Fibroblast of villous mesenchyme (primary cell): ENCODE results near the genes FBLL1, INSYN2B, TLX3 and SMIM23.

DNA sequence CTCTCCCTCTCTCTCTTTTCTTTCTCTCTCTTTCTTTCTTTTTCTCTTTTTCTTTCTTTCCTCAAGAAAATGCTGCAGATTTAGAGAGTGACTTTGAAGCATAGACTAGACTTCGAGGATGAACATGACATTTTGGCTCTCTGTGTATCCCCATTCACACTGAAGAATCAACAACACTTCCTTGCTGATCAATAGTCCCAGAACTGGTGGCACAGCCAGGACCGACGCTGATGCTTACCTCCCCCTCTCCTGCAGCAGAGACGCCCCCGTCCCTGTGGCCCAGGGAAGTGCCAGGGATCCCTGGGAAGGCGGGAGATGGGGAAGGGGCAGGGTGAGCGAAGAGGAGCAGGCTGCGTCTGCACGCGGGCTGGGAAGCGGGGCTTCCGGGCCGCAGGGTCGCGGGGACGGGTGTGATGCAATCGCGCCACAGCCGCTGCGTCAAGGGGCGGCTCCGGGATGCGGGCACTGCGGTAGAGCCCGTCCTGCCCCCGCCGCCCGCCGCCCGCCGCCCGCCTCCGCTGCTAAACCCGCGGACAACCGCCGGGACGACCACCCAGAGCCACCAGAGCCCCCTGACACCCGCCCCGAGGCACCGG is at the start of gene FBLL1:
Gene FBLL1, plus strand, starts transcription at position 427 of the 596 bp plus-strand sequence.
- CAGE, long polyA plus RNA, result no peak

- CAGE, long polyA plus RNA, result no peak
Measured at GRCh38 chr5:169013779-169014332, 287.1 kb downstream of the SLIT3 start.

DNA sequence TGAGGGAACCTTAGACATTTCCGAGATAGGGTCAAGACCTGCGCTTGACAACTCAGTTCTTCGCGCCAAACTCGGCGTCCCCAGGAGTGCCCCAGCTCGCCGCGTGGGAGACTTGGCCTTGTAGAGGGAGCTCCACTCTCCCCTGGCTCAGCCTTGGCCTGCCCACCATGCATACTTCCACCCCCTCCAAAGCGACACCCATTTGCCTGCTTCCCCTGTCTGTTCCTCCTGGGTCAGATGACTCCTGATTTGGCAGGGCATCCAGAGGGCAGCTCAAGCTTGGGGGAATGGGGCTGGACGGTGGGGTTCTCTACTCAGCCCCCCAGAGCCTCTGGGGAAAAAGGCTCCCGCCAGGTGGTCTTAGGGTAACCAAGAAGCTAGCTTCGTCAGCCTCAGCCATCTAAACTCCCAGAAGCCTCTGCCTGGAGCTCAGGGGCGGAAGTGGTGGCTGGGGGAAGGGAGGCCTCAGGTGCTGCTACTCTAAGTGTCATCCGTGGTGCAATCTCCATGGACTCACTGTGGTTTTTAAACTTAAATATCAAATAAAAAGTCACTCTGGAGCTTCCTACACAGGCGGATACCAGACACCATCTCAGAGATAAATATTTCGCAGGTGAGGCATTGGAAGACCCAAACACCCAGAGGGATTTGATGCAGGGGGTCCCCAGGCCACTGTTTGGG is 660 bp downstream of the DOCK2 start:
- CAGE, long polyA plus RNA, result no peak

GRCh38 chr5:169980287-169980630 is at the start of gene INSYN2B:
Gene INSYN2B, minus strand, starts transcription at chr5:169980495.
- CAGE, long polyA plus RNA, result no peak

GRCh38 chr5:170246323-170247240 is 13.8 kb downstream of the C5orf58 start:
- CAGE, long polyA plus RNA, result no peak

- CAGE, long polyA plus RNA, result no peak
Measured at GRCh38 chr5:170249584-170250197, 16.9 kb downstream of the C5orf58 start.

GRCh38 chr5:170259896-170260386 is 27.2 kb downstream of the C5orf58 start:
- CAGE, long polyA plus RNA, result no peak

DNA sequence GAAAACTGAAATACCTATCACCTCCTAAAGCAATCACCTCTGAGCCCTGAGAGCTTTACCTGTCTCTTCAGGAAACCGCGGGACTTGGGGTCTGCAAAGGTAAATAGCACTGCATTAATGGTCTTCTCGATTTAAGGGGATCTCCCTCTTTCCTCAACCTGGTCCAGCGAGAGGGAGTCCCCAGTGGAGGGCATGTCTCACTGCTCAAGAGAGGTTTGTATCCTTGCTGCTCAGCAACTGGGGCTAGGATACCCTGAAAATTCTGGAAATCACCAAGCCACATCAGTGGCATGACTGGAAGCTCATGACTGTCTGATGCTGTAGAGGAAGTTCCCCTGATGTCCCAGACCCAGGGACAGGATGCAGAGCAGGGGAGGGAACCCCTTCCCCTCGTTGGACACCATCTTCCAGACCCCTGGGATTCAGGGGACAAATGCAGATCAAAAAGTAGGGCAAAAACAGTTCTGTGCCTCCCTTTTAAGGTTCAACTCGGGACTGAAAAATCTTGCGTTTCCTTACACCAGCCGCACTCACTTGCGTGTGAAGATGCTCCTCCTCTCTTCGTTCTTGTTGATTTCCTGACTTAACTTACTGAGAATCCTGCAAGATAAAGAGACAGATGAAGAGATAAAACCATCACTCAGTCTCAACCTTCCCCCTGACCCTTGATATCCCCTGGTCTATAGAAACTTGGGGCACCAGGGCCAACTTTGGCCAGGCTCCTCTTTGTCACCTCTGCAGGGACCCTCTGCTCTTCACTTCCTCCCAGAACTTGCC is 22.1 kb downstream of the LCP2 start:
- CAGE, long polyA plus RNA, result no peak

DNA sequence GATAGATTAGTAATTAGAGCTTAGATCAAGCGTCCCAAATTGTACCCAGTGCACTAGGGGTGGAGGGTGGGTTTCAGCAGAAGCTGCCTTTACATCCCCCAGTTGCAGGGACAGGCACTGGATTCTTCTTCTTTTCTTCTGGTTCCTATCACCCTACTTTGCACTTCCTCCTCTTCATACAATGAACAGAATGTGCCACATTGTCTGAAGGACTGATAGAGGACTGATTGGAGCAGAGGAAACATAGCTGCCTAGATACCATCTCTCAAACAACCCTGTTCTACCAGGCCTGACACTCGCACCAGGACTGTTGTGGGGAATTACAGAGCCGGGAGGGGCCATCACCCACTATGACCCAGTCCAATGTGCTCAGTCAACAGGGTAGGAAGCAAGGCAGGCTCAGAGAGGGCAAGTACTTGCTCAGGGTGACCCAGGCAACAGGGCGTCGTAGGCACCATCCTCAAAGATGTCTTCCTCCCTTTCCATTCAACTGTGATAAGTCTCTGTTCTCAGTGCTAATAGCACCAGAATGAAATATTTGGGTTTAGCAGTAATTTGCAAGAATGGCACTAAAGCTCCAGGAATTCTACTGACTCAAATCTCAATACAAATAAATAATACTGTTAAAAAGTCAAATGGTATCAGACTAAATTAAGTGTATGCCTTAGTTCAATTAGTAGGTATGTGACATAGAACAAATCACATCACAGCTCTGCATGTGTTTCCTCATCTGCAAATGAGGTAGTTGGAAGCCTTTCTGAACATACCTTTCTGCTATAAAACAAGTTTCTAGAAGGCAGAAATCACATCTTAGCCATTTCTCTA is 6.0 kb downstream of the LCP2 start:
- CAGE, long polyA plus RNA, result no peak

GRCh38 chr5:170404397-170404820 is 15.2 kb upstream of the KCNMB1 start:
- CAGE, long polyA plus RNA, result no peak

GRCh38 chr5:170552519-170553094 is 48.8 kb downstream of the KCNIP1 start:
- CAGE, long polyA plus RNA, result no peak

DNA sequence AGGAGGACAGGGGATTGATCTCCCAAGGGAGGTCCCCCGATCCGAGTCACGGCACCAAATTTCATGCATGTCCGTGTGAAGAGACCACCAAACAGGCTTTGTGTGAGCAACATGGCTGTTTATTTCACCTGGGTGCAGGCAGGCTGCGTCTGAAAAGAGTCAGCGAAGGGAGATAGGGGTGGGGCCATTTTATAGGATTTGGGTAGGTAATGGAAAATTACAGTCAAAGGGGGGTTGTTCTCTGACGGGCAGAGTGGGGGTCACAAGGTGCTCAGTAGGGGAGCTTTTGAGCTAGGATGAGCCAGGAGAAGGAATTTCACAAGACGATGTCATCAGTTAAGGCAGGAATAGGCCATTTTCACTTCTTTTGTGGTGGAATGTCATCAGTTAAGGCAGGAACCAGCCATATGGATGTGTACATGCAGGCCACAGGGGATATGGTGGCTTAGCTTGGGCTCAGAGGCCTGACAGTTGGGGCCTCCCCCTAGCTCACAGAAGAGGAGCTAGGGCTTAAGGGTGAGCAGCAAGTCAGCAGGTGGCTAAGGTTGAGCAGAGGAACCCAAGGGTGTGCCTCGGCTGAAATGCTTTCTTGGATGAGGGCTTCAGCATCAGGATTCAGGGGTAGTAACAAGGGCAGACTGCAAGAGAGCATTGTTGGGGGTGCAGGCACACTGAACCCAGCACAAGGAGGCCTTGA is 16.0 kb upstream of the GABRP start:
- CAGE, long polyA plus RNA, result no peak

DNA sequence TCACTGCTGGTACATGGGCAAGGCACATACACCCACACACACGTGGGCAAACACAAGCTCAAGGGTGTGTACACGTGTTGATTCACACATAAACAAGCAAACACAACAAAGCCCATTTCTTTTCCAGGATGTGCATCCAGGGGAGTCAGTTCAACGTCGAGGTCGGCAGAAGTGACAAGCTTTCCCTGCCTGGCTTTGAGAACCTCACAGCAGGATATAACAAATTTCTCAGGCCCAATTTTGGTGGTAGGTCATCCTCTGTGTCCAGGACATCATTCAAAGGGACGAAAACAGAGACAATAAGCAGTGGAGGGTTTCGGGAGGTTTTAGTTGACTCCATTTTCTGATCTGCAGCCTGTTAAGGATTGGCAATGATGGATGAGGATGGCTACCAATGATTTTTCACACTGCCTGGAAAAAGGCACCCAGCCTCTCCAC is 5.5 kb downstream of the GABRP start:
- CAGE, long polyA plus RNA, result no peak

DNA sequence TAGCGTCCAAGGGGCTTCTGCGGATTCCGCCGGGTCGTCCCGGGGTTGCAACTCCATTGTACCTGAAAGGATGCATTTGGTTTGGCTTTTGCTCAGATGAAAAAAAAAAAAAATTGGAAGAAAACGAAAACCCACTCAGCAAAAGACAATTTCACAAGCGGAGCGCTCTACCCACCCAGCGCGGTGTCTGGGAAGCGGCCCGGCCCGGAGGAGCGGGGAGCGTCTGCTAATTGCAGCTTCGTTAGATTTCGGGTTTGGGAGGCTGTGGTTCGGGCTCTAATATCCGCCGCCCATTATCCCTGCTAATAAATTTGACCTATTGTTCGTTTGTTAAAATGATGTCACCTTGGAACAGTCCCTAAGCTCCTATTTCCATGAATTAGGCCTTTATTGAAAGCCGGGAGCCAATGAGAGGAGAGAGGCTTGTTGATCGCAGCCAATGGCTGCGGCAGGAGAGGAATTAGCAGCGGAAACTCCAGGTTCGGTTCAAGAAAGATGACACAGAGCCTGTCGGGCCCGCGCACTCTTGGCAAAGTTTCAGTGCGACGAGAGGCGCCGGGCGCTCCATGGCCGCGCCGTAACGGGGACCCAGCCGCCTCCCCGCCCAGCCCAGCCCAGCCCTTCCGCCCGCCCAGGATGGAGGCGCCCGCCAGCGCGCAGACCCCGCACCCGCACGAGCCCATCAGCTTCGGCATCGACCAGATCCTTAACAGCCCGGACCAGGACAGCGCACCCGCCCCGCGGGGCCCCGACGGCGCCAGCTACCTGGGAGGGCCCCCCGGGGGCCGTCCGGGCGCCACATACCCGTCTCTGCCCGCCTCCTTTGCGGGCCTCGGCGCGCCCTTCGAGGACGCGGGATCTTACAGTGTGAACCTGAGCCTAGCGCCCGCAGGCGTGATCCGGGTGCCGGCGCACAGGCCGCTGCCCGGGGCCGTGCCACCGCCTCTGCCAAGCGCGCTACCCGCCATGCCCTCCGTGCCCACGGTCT is at the start of gene TLX3:
Gene TLX3, plus strand, starts transcription at position 519 of the 988 bp plus-strand sequence.
- CAGE, long polyA plus RNA, result no peak

DNA sequence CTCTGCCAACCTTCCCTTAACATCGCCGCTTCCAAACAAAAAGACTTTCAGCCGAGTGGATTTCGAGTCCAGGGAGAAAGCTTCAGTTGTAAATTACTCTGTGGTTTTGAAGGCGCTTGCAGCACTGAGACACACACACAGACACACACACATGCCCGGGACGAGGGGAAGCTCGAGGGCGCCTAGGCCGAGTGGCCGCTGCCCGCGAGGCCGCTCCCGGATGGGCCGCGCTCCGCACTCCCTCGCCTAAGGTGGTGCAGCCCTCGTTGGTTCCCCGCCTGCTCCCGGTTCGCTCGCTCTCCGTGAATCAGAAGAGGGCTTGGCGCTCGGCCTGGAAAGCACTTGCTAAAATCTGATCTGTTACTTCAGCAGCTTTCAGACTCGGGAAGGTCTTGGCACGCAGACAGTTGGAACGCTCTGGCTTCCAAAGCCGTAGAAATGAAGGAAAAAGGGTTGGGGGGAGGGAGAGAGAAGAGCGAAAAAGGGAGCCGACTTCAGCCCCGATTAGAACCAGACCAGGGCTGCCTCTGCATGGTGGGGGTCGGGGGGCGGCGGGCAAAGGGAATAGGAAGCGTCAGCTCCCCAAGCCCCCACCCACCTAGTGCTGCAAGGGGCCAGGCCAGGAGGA is 1.5 kb downstream of the FGF18 start:
- CAGE, long polyA plus RNA, result no peak

GRCh38 chr5:171785668-171785965 is at the start of gene SMIM23:
Gene SMIM23, plus strand, starts transcription at chr5:171785817.
- CAGE, long polyA plus RNA, result no peak

GRCh38 chr5:172005330-172006140 is 903 bp downstream of the FBXW11 start:
- CAGE, long polyA plus RNA, result no peak

- CAGE, long polyA plus RNA, result no peak
Measured at GRCh38 chr5:172118099-172118822, 69.8 kb downstream of the STK10 start.

- CAGE, long polyA plus RNA, result no peak
Measured at GRCh38 chr5:172144022-172144923, 43.8 kb downstream of the STK10 start.

- CAGE, long polyA plus RNA, result no peak
Measured at GRCh38 chr5:172258639-172259273, 24.8 kb downstream of the UBTD2 start.